LUHMES (cell line): Measurements from ENCODE around the genes SOWAHB, CXCL13, FRAS1 and BMP2K.

GRCh38 chr4:76579452-76579792 is 144.4 kb downstream of the SHROOM3 start:
- PRO-cap, result no peak

DNA sequence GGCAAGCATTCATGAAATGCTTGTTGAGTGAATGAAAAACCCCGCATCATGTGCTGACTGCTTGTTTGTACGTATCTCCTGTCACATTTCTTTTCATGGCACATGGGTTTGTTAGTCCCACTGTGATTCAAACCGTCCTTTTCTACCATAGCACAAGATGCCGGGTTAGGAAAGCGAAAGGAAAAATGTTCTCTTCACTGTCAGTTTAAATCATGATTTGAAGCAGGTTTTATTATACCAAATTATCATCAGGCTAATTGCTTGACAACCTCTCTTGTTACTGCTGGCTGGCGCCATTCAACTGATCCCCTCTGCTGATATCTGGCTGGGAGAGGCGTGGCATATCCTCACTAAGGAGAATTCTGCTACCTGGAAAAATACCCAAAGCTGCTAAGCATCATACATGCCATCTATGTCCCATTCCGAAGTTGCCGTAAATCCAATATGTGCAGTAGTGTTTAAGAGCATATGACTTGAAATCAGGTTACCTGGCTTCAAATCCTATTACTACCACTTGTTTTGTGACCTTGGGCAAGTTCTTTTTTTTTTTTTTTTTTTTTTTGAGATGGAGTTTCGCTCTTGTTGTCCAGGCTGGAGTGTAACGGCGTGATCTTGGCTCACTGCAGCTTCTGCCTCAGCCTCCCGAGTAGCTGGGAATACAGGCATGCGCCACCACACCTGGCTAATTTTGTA is 145.0 kb downstream of the SHROOM3 start:
- PRO-cap, result no peak

DNA sequence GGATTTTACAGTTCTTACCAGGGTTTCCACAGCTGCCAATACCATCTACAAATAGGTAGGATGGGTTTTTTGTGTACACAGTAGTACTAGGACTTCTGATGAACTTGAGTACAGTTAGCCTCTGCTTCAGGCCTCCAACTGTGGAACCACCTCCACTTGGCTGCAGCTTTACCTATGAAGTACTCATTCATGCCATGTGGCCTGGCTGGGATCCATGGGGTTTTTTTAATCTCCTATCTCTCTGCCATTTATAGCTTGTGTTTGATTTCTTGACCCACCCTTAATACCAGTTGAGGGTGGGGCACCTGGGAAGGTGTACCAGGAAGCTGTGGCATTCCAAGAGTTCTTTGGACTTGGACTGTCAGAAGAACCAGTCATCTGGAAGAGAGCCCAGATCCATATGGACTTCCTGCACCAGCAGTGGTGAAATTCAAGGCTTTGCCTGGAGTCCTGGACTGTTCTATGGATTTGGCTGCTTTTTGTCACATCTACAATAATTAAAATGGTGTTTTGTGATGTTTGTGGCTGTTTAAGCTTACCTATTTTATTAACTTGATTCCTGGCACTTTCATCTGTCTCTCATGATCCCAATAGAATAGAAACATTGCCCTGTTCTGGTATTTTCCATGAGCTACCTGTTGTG is 230.2 kb downstream of the SHROOM3 start:
- PRO-cap, result no peak

GRCh38 chr4:76674842-76675530 is 223.0 kb downstream of the SOWAHB start:
- PRO-cap, result no peak

GRCh38 chr4:76690810-76691613 is 206.9 kb downstream of the SOWAHB start:
- PRO-cap, result no peak

- PRO-cap, result no peak
Observed at GRCh38 chr4:76801387-76802266, 96.3 kb downstream of the SOWAHB start.

- PRO-cap, result bidirectional peak, plus-strand start at chr4:76802808, minus-strand start at chr4:76802711
Observed at GRCh38 chr4:76802267-76803192, 95.4 kb downstream of the SOWAHB start.

- PRO-cap, result no peak
Observed at GRCh38 chr4:76856103-76856740, 41.7 kb downstream of the SOWAHB start.

- PRO-cap, result no peak
Observed at GRCh38 chr4:76897587-76898548, at the start of gene SOWAHB. Gene SOWAHB, minus strand, starts transcription at chr4:76898144.

GRCh38 chr4:77074329-77074648 is 1.5 kb downstream of the CCNI start:
- PRO-cap, result no peak

DNA sequence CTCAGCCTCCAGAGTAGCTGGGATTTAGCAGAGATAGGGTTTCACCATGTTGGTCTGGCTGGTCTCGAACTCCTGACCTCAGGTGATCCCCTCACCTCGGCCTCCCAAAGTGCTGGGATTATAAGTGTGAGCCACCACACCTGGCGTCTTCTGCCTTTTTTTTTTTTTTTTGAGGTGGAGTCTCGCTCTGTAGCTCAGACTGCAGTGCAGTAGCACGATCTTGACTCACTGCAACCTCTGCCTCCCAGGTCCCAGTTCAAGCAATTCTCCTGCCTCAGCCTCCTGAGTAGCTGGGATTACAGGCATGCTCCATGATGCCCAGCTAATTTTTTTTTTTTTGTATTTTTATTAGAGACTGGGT is 23.0 kb downstream of the CCNG2 start:
- PRO-cap, result no peak

DNA sequence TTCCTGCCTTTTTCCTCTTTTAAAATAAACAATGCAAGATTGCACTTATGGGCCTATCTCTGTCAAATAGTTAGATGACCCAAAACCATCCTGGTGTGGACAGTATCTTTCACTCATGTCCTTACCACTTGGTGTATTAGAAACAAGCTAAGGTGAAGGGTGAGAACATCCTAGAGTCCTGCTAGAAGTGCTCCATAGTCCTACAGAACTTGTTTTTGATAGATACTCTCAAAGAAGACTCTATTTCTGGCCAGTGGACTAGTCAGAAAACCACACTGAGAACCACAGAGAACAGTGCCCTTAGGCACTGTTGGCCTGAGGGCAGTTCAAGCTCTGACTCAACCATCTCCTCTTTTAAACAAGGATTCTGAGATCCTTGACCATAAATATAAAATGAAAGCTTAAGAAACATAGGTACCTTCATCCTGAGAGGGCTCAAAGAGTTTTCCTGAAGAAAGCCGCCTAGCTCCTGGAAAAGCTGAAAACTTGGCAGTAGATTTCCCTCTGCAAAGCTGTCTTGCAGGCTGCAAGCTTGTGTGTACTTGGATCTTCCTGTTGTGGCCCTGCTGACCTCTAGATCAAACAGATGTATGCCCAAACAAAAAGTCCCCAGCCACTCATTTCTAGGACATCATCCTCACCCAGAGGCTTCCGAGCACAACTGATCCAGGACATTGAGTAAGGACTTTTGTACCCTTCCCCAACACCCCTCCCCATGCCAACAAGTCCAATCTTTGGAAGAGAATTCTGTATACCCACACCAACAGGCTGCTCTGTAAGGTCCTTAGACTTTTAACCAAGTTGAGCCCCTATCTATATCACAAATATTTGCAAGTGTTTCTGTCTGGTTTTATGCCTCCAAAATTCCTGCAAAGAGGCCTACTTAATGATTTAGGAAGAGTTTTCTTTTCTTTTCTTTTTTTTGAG is 111.6 kb upstream of the CXCL13 start:
- PRO-cap, result no peak

- PRO-cap, result no peak
Observed at GRCh38 chr4:77605647-77605948, at the start of gene CXCL13. Gene CXCL13, plus strand, starts transcription at chr4:77605820.

GRCh38 chr4:77708240-77708654 is 102.6 kb downstream of the CXCL13 start:
- PRO-cap, result no peak

DNA sequence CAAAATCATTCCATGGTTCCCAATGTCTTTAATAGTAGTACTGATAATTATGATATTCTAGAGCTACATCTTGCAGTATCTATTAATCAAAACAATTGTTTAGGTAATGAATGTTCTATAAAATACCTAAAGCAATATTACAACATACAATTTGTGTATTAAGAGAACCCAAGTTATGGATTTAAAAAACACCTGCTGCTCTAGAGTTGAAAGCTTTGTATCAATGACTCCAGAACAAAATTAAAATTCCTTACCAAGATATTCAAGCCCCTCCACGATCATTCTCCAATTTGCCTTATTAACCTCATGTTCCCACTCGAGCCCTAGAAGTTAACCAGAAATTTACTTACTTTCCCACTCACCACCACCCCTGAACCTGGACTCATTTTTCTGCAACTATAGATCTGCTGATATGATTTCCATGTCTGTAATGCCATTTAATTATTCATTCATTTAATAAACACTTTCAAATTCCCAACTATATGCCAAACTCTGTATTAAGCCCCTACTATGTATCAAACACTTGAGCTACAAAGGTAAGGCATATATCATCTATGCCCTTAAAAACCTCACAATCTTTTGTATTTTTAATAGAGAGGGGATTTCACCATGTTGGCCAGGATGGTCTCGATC is 12.6 kb downstream of the CNOT6L start:
- PRO-cap, result no peak

DNA sequence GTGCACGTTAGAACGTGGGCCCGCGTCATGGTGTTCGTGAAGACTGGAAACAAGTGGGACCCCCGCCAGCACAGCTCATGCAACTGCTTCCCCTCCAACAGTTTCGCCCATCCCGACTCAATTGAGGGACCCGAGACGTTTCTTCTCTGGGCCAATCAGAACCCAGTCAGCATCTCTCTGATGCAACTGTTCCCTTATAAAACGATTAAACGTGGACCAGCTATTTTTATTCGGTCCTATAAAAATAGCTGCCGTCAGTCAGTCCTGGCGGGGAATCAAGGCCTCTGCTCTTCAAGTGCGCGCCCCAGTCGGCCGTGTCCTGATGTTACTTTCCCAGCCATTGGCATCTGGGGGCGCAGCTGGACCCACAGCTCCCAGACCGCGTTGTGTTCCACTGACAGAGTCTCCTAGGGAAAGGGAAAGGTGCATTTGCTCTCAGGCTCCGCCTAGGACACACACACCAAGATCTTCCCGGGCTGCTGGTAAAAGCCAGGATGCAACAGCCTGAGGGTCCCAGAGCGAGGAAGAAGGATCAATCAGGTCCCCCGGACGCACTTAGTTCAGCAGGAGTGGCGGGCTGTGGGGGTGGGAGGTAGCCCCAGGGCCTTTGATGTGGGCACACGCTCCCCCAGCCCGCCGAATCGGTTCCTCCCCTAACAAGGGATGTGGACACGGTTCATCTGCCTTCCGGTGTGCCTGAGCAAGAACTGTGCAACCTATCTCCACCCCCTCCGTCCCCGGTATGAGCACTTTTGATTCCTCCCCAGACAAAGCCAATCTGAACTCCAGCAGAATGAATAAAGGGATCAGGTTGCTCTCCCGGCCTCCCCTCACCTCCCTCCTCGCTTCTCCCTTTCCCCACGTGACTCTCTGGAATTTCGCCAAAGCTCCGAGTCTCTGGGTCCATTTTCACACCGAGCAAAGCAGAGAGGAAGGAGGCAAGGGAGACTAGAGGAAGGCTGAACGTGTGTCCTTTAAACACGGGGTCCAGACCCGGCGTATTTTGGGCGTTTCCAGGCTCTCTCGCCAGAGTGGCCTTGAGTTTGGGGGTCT is 733 bp upstream of the FRAS1 start:
- PRO-cap, result bidirectional peak, plus-strand start at position 513 of the sequence, minus-strand start at position 409 of the sequence; bidirectional peak, plus-strand start at position 905 of the sequence, minus-strand start at position 745 of the sequence

DNA sequence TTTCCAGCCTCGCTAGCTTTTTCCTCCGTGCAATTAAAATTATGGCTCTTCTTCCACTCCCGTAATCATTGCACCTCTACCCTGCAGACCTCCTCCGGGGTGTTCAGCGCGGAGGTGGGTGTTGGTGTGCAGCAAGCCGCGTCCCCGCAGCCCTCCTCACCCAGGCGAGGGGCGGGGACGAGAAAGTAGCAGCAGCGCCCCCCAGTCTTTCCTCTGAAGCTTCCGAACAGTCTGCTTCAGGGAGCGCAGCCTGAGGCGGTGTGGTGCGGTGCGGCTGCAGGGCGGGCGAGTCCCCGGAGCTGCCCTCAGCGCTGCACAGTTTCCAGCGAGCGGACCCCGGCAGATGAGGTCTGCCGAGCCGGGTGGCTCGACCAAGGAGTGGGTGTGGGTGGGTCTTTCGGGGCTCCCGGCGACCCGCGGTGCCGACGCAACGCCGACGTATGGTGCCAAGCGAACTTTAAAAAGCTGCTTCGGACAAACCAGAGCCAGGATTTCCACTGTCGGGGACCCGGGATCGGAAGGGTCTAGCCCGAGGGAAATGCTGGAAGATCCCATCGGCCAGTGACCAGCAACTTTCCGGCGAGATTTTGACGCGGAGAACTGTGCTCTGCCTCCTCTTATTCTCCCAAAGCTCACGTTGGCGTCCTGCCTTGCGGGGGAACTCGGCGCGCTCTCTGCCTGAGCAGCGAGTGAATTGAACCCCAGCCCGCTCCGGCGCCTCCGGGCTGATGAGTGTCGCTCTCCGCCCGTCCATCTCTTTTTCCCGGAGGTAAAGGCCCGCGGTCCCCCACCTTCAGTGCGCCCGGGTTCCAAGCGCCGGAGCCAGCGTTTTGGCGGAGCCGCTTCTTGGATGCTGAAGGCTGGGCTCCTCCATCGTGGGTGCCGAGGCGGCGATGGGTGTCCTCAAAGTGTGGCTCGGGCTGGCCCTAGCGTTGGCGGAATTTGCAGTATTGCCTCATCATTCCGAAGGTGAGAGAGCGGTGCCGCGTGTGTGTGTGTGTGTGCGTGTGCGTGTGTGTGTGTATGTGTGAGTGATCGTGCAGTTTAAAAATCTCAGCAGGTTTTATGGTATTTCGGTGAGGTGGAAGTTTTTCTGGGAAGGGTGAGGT is at the start of gene FRAS1:
FRAS1 (plus strand) TSS at position 207 of the 1,109 bp plus-strand sequence.
- PRO-cap, result bidirectional peak, plus-strand start at position 228 of the sequence, minus-strand start at position 105 of the sequence; bidirectional peak, plus-strand start at position 487 of the sequence, minus-strand start at position 381 of the sequence

DNA sequence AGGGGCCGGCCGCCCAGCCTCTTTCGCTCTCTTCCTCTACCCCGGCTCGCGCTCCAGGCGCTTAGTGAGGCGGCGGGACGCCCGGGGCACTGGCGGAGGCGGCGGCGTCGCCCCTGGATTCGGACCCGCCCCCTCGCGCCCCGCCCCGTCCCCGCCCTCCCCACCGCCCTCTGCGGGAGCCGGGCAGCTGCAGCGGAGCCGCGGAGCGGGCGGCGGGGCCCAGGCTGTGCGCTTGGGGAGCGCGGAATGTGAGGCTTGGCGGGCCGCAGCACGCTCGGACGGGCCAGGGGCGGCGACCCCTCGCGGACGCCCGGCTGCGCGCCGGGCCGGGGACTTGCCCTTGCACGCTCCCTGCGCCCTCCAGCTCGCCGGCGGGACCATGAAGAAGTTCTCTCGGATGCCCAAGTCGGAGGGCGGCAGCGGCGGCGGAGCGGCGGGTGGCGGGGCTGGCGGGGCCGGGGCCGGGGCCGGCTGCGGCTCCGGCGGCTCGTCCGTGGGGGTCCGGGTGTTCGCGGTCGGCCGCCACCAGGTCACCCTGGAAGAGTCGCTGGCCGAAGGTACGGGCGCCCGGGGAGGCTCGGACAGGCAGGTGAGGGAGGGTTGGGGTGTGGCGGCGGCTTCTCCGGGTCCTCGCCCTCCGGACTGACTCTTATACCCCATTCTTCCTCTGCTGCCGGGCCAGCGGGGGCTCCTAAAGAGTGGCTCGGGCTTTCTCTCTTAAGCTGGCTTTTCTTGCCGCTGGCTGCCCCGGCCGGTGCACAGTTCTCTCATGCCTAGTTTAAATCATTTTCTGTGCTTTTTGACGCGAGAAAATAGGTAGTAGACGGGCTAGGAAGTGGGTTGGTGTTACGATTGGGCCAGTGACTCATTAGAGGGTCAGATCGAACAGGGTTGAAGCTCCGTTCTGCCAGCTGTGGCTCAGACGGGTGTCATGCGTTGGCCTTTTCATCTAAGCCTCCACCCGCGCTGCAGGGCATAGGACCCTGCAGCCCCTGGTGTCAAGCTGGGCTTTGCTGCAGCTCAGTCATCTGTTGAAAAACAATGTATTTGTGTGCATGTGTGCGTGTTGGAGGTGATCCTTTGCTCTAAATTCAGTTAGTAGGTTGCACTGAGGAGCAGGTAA is at the start of gene BMP2K:
BMP2K (plus strand) TSS at position 186 of the 1,123 bp plus-strand sequence.
- PRO-cap, result bidirectional peak, plus-strand start at position 185 of the sequence, minus-strand start at position 92 of the sequence

- PRO-cap, result no peak
Observed at GRCh38 chr4:78797481-78798733, 21.8 kb downstream of the BMP2K start.

GRCh38 chr4:78915170-78915971 is 23.9 kb downstream of the PAQR3 start:
- PRO-cap, result no peak